T-cell (primary cell): ENCODE measurements around a stretch of chr19.

GRCh38 chr19:22596093-22596541 is 38.0 kb upstream of the ZNF492 start:
- PRO-cap, 7 experiments, result no peak in any of the 7 experiments

- PRO-cap, 7 experiments, result no peak in any of the 7 experiments
These were observed 14.6 kb upstream of the ZNF492 start for GRCh38 chr19:22619471-22619883.

GRCh38 chr19:22784679-22785069 is 723 bp upstream of the ZNF99 start:
- PRO-cap, 7 experiments, result no peak in any of the 7 experiments

DNA sequence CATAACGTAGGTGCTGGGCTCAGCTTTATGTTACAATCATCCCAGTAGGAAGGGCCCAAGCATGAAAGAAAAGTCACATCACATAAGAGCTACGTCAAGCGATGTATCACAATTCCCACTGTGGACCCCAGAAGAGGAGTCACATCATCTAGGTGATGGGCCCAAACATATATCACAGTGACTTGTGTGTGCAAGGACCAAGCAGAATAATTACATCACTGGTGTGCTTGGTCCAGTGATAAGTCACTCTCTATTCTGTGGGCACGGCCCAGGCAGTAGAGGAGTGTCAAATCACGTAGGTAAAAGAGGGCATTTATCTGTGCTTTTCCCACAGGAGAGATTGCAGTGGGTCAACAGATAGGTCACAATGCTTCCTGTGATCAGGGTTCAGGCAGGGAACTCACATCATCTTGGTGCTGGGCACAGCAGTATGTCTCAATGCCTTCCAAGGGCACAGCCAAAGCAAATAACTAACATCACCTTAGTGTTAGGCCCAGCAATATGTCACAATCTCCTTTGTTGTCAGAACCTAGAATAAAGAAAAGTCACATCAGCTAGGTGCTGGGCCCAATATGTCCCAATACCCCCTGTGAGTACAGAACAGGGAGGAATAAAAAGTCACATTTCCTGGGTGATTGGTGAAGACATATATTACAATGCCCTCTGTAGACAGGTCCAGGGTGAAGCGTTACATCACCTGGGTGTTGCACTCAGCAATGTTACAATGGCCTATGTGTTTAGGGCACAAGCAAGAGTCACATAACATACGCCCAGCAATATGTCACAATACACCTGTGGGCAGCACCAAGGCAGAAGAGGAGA is 11.2 kb upstream of the ZNF724 start:
- PRO-cap, 7 experiments, result no peak in any of the 7 experiments

DNA sequence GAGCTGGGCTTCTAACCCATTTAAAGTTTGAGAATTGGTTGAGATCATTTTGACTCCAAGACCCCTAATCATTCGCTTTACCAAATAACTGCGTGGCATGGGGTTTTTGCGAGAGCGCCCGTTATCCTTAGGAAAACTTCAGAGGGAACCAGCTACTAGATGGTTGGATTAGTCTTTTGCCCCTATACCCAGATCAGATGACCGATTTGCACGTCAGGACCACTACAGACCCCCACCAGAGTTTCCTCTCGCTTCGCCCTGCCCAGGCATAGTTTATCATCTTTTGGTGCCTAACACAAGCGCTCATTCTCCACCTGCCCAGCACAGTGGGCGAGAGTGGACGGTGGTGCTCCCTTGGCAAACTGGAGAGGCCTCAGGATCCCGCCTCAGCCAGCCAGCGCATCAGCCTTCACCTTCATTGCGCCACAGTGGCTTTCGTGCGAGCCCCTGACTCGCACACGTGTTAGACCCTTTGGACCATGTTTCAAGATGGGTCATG is 85.2 kb upstream of the ZNF254 start:
- PRO-cap, 7 experiments, result no peak in any of the 7 experiments

DNA sequence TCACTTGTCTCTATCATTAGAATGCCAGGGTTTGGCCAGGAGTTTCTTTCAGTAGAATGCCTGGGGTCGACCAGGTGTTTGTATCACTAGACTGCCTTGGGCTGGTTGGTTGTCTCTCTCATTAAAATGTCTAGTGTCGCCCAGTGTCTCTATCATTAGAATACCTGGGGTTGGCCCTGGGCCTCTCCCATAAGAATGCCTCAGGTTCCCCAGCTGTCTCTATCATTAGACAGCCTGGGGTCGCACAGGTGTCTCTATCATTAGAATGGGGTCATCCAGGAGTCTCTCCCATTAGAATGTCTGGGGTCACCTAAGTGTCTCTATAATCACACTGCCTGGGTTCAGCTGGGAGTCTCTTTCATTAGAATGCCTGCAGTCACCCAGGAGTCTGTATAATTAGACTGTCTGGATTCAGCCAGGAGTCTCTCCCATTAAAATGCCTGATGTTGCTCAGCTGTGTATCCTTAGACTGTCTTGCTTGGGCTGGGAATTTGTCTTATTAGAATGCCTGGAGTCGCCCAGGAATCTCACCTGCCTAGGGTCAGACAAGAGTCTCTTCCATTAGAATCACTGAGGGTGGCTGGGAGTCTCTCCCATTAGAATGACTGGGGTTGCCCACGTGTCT is 1450.3 kb downstream of the UQCRFS1 start:
- PRO-cap, 7 experiments, result no peak in any of the 7 experiments

DNA sequence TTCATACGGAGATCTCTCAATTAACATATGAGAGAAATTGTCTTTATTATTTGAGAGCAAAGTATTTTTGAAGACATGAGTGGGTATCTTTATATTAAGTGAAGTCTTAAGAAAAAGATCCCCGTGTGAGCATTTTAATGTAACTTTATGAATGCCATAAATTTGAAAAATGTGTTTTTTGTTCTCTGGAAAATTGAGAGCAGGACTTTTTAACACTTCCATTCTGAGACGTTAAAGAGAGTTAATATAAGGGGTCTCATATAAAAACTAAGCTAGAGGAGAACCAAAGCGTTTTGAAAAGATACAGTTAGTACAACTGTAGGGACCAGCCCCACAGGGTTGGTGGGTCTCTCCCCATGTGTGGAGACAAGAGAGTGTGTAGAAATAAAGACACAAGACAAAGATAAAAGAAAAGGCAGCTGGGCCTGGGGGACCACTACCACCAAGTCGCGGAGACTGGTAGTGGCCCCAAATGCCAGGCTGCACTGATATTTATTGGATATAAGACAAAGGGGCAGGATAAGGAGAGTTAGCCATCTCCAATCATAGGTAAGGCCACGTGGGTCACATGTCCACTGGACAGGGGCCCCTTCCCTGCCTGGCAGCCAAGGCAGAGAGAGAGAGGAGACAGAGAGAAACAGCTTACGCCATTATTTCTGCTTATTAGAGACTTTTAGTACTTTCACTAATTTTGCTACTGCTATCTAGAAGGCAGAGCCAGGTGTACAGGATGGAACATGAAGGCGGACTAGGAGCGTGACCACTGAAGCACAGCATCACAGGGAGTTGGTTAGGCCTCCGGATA is 1411.2 kb downstream of the UQCRFS1 start:
- PRO-cap, 7 experiments, result no peak in any of the 7 experiments

DNA sequence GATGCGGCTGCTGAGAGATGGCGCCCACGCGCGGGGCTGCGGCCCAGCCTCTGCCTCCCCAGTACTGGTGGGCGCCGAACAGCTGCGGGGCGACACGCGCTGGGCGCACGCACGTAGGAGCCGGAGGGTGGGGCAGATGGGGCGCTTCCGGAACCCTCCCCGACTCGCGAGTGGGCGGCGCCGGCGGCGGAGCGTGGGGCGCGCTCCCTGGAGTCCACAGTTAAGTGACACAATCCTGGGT is 419.1 kb downstream of the UQCRFS1 start:
- PRO-cap, 7 experiments, result no peak in any of the 7 experiments

- PRO-cap, 7 experiments, result no peak in any of the 7 experiments
These were observed 329.5 kb downstream of the UQCRFS1 start for GRCh38 chr19:28883339-28883874.

- PRO-cap, 7 experiments, result no peak in any of the 7 experiments
These were observed 211.6 kb downstream of the UQCRFS1 start for GRCh38 chr19:29001358-29001751.

DNA sequence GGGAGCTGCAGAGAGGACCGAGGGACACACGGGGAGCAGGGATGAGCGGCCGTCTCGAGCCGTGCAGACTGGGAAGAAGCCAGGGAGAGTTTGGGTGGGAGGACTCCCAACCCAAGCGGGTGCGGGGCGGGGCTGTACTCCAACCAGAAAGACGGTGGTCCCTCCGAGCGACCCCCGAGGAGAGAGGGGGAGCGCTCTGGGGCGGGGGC is 215 bp upstream of the VSTM2B start:
- PRO-cap, 7 experiments, result no peak in any of the 7 experiments

DNA sequence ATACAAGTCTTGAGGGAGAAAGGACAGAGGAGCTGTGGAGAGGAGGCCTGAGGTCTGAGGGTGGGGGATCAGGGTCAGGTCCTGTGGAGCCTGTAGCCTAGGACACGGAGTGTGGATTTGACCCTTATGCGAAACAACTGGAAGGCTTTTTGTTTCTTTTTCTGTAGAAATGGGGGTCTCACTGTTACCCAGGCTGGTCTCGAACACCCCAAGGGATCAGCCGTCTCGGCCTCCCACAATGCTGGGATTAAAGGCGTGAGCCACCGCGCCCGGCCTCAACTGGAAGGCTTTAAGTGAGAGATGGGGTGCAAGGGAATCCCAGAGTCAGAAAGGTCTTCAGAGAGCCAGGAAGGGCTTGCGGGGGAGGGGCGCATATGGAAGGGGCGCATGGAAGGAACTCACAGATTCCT is 933 bp upstream of the CCNE1 start:
- PRO-cap, 7 experiments, result no peak in any of the 7 experiments

GRCh38 chr19:29873492-29873799 is 61.7 kb downstream of the CCNE1 start:
- PRO-cap, 7 experiments, result no peak in any of the 7 experiments

DNA sequence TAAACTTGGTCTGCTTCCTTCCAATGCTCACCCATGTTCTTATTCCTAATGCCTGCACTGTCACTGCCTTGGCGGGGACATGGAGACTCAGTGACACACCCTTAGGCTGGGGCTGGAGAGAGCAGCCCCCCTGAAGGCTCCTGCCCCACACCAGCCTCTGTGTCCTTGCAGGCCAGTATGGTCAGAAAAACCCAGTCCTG is 211.0 kb upstream of the ZNF536 start:
- PRO-cap, 7 experiments, result peak in 5 of 7 experiments; most common minus-strand start position 88 of the sequence (in 5)

DNA sequence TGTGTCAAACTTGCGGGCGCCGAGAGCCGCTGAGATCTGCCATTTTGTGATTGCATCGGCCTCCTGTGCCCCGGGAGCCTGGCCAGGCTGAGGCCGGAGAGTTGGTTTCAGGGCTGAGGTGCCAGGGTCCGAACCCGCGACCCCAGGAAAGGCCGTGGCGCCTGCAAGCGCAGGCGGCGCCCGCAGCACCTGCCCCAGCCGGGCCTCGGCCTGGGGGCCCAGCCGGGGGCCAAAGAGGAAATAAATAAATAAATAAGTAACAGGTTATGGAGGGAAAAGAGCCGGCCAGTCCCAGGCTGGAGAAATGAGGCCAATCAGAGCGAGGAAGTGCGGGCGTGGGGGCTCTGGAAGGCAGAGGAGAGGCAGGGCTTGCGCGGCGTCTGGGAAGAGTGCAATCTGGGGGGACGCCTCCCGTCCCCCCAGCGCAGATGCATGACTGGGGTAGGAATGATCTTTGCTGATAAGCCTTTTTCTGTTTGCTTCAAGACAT is 145.7 kb upstream of the ZNF536 start:
- PRO-cap, 7 experiments, result no peak in any of the 7 experiments

- PRO-cap, 7 experiments, result no peak in any of the 7 experiments
These were observed 1.5 kb downstream of the ZNF536 start for GRCh38 chr19:30373618-30374054.

- PRO-cap, 7 experiments, result no peak in any of the 7 experiments
These were observed 92.7 kb downstream of the TSHZ3 start for GRCh38 chr19:31256482-31256995.

DNA sequence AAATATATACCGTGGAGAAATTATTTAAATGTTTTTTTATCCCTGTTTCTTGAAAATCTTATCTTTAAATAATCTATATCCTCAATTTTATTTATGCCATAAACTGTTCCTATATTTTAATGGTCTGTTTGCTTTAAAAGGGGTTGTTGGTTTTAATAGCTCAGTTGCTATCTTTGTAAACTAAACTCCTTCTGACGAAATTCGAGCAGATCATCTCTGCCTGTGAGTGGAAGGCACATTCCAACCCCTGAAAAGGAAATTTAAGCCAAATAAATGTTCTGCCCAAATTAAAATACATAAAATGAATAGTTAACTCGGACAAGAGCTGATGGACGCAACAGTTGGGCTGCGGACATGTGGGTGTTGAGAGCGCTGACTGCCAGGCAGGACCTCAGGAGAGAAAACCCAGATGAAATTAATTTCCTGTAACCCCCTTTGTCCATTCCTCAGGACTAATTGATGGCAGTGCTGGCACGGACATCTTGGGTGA is 86.6 kb downstream of the TSHZ3 start:
- PRO-cap, 7 experiments, result no peak in any of the 7 experiments

GRCh38 chr19:31350559-31351230 is 1.5 kb upstream of the TSHZ3 start:
- PRO-cap, 7 experiments, result no peak in any of the 7 experiments

GRCh38 chr19:31502698-31502902 is 153.4 kb upstream of the TSHZ3 start:
- PRO-cap, 7 experiments, result no peak in any of the 7 experiments